ENCODE measurements around a stretch of chr6.

- PRO-cap = bidirectional peak, plus-strand start at chr6:152302201, minus-strand start at chr6:152302153
Observed at GRCh38 chr6:152301477-152302755, 335.2 kb downstream of the SYNE1 start.

GRCh38 chr6:152313489-152314691 lies 323.3 kb downstream of the SYNE1 start:
- PRO-cap = no peak

- PRO-cap = no peak
Observed at GRCh38 chr6:152401849-152402322, 235.3 kb downstream of the SYNE1 start.

DNA sequence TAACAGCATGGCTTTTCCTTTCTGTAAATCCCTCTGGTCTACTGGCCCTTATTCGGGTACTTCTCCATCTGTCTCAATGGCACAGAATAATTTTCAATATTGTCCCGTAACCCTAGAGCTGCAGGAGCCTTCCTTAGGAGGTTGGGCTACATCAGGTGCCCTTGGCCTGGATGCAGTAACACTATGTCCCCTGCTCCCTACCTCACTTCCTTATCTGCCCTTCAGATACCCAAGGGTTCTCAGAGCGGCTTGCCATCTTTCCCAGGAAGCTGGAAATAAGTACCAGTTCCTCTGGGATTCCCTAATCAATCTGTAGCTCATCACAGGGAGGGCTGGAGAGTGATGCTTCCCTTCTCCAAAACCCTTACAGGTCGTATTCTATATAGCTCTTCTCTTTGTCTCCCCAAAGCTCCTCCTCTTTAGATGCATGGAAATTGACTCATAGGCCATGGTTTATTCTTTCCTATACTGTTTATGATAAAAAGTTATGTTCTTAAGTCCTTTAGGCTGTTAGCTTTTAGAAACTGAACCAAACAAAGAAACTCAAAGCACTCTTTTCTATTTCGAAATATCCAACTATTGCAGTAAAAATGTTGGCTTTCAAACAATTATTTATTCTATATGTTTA lies 4.2 kb downstream of the MYCT1 start:
- PRO-cap = no peak

DNA sequence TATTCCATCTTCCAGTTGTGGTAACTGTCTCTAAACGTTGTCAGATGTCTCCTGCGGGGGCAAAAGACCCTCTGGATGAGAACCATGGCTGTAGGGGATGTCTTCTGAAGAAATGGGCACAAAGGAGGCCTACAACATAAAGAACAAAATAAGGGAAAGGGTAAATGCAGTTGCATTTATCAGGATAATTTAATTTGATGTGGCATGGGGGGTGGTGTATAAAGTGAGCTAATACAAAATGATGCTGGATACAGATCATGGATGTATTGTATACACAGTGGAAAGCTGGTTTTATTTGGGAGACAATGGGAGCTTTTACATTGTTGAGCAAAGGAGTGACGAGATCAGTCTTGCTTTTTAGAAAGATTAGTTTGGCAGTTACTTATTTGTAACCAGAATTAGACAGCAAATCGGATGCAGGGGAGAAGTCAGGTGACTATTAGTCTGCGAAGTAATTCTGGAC lies 4.3 kb upstream of the FBXO5 start:
- PRO-cap = no peak

GRCh38 chr6:153001486-153002566 lies 683 bp downstream of the MTRF1L start:
- PRO-cap = bidirectional peak, plus-strand start at chr6:153002342, minus-strand start at chr6:153002286

- PRO-cap = no peak
Observed at GRCh38 chr6:154457615-154458328, 52.7 kb downstream of the CNKSR3 start.

DNA sequence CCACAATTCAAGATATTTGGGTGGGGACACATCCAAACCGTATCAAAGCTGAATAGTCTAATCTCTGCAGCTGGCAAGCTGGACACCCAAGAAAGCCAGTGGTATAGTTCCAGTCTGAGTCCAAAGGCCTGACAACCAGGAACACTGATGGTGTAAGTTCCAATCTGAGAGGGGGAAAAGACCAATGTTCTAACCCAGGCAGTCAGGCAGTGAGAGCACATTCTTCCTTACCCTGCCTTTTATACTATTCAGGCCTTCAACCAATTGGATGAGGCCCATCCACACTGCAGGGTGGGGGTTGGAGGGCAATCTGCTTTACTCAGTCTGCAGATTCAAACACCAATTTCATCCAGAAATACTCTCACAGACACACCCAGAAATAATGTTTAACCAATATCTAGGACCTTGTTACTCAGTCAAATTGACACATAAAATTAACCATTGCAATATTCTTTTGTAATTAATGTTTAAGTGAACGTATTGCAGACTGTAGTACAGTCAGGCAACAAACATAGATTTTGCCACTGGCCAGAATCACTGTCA lies 18.1 kb upstream of the CNKSR3 start:
- PRO-cap = no peak

- PRO-cap = no peak
Observed at GRCh38 chr6:154592253-154592947, 81.9 kb upstream of the CNKSR3 start.

DNA sequence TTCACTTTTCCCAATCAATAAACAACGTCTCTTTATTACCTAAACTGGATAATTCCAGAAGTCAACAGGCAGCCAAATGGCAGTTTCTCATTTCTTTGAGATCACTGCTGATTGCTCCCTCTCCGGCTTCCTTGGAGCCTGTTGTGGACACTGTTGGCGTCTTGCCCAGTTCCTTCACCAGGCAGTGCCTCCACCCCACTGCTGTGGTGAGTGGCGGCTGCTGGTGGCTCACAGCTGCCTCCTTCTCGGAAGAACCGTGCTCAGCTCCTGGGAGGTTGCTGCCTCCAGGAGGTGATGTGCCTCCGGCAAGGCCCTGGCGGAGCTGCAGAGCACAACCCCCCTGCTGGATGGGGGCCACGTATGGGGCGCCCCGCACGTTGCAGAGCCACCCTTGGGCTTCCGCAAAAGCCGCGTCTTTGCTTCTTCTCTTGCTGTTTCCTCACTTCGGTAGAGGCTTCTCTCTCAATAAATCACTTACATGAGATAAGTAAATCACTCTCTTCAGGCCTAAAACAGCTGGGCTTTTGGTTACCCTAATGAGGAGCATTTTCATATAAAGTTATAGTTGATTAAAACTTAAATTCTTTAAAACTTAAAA lies 105.2 kb upstream of the CNKSR3 start:
- PRO-cap = no peak

DNA sequence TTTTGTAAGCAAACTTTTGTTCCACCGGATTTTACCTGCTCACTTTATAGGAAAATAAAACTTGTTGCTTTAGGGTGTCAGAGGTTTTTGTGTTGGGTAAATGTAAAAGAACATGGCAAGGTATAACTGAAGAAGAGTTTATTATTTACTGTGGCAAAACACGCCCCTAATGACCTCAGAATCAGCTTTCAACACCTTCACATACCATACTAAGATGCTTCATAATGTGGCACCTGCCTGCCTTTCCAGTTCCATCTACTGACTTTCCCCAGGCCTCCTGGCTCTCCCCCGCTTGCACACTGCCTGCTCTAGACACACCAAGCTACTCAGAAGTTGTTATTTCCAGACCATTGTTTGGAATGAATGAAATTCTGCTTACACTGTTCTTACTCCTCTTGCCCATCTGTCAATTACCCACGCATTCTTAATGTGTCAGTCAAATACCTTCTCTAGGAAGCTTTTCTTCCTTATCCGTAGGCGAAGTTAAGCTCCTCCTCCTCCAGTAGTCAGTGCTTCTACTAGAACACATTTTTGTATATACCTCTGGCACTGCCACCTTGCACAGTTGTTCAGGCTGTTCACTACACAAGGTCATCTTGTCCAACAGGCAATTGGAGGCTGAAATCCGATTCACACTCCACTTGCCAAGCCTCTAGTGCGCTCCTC lies 1.8 kb downstream of the TIAM2 start:
- PRO-cap = no peak

DNA sequence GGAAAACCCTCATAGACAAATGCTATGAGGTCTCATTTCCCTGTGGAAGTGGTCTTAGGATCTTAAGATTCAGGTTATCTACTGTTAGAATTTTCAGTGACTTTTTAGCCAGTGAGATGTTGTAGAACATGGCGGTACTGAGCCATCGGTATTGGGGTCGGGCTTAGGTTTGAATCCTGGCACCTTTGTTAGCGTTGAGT lies 118.7 kb upstream of the CLDN20 start:
- PRO-cap = no peak

GRCh38 chr6:155253270-155253966 lies 10.4 kb upstream of the CLDN20 start:
- PRO-cap = no peak

DNA sequence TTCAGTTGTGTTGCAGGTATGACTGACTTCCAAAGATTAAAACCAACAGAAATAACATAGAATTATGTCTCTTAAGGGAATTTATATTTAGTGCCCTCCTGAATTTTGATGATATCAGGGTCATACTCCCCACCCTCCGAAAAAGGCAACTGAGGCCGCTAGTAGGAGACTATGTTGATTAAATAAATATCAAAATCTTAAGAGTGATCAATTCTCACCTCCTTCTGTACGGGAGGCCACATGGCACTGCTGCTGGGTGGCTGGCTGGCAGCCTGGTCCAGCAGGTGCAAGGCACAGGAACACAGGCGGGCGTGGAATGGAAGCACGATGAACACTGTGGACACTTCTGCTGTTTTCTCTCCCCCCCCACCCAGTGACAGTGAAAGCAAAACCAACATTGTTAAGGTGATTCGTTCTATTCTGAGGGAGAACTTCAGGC lies 9.7 kb upstream of the CLDN20 start:
- PRO-cap = unidirectional peak, minus-strand start at position 145 of the sequence

DNA sequence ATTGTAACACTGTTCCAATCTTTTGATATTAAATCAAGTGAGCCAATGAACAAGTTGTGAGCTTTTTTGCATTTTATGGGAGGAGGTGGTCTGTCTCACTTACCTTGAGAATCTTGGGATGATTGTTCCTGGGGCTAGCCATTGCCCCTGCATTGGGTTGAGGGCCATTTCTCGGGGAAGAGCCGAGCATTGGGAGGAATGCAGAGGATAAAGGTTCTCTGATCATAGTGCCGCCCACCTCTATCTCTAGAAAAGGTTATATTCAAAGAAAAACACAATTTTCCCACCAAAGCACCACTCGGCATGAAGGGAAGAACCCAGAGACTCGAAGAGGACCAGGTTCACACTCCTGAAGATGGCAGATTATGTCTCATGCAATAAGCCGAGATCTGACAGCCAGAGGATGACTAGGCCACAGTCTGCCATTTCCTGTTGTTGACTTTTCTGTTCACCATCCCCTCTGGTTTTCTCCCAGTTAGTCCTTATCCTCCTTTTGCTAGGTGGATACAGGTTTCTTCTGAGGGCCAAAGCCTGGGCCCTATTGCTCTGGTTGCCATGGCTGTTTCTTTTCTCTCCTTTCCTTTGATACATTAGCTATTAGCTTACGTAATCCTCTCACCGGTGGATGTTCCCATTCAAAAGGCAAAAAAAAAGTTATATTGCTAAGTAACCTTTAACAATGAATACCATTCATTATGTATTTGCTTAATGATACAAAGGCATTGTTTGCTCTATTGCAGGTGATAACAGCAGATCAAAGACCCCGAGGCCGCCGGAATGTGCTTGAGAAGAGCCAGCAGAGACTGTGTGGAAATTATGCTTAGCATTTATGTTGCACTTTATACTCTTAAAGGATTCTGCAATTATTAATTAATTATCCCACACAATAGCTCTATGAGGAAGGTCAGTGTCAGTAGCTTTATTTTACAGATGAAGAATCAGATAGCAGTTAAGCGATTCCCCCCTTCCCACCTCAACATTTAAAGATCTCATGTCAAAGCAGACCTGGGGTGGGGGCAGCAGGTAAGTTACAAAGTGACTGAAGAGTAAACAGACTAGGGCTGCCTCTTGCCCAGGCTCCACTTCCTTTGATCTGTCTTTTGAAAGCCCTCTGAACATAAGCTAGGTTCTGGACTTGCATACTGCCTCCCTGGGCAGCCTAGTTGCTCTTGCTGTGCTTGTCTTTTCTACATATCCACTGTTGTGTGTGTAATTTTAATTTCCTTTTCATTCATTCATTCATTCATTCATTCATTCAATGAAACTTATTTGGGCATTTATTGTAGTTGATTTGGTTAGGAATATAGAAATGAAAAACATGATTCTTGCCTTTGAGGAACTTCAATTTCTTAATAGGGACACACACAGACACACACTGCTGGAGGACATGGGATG lies 14.4 kb upstream of the TFB1M start:
- PRO-cap = no peak

- PRO-cap = unidirectional peak, minus-strand start at chr6:155418432
Observed at GRCh38 chr6:155418033-155418544, 37.5 kb downstream of the NOX3 start.

DNA sequence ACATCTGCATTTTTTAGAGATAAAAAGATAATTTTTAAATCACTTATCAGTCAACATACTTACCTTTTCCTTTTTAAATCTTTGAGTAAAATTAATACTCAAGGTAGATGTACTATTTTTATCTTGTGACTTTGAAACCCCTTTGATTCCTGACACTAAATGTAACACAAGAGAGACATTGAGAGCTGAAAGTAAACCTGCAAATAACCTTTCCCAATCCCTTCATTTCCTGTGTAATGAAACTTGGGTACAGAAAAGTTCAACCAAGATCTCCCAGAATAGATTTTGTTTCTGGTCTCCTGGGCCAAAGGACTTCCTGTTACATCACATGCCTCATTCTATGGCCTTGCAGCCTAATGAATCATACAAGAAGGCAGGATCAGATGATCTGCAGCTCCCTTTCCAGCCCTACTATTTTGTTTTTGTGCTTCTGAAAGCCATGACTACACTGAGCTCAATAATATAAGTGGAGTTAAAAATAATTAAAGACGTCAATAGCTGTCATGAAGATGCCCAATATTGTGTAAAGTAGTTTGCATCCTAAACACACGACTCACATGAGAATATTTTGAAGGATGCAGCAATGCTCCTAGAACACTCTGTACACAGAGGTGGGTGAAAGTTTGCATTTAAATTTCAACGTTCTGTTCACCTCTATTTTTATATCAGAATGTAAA lies 73.3 kb upstream of the NOX3 start:
- PRO-cap = no peak

- PRO-cap = no peak
Observed at GRCh38 chr6:156279132-156279808, 497.9 kb upstream of the ARID1B start.

DNA sequence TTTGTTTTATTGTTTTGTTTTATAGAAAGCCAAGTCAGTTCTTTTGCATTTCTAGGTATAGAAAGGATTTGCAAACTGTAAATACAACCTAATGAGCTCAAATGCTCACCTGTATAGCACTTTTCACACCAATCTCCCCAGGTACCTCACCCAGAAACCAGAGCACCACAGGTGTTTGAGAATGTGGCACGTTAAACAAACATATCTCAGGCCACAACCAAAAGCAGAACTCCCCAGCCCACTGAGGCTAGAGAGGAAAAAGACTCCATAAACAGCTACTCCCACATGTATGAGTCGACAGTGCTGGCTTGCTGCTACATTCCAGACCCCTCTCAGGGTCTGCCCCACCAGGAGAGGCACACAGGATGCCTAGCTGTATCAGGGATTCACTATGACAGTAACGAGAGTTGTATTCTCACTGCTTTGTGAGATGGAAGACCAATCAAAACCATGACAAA lies 242.6 kb upstream of the ARID1B start:
- PRO-cap = no peak

- PRO-cap = no peak
Observed at GRCh38 chr6:156599279-156599792, 177.8 kb upstream of the ARID1B start.